Keratinocyte (primary cell): Measurements from ENCODE around the genes ZNF79 and TOR2A.

DNA sequence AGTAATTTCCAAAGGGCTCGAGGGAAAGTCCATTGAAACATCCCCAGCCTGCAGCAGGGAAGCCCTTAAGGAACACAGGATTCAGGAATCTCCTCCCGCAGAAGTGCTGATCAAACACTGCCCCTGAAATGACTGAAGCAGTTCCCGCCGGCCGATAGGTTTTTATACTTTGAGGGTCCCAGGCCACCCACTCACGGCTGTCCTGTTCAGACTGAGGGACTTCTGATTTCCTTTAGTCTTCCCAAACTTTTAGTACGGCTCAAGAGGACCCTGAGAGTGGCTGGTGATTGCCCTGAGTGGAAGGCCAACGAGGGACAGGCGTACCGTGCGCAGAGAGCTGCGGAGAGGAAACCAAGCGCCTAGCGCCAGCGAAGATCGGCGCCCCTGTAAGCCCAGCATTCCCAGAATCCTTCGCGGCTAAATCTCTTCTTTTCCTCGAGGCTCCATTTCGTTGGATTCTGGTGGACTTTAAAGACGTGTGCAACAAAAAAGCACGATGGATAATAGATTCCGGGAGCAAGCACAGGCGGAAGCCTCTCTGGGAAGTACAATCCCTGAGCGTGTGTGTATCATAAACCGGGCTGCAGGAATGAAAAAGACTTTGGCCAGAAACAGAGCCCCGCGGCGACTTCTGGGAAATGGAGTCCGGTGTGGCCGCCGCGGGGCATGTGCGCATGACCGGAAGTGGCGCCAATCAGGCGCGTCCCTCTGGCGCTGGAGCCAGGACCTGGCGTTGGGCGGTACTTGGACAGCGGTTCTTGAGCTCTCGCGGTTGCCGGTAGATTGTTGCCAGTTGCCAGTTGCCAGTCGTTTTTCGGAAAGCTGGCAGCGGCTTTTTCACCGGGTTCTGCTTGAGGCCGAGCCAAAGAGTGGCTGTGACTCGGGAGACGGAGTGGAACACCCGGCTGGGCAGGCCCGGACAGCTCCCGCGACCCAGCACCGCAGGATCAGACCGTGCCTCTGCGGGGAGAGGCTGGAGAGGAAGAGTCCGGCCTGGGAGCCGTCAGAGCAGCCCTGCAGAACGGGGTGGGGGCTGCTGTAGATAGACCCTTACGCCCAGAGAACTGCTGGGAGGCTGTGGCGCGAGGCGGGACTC lies at the start of gene ZNF79:
Gene ZNF79 (plus strand): TSS at position 693 of the 1,096 bp plus-strand sequence.
CAGE:
- cytosol, long polyA minus RNA = no peak
- cytosol, long polyA plus RNA = no peak
- long polyA plus RNA = start-site peak on the plus strand centred at position 741 of the sequence, 23 bp wide, 82 and 59 reads in 2 replicates
- nucleus, long polyA minus RNA = start-site peak on the plus strand centred at position 750 of the sequence, 114 bp wide, 60 reads
- nucleus, long polyA plus RNA = no peak

DNA sequence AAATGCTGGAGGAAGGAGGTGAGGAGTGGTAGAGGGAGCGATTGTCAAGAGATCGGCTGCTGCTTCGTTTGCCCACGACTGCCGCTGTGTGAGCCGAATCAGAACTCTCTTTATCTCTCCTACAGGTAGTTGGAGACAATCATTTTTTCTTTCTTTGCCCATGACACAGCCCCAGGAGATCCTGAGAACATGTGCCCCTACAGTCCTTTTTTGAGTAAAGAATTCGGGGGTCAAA lies 521 bp downstream of the ZNF79 start:
CAGE:
- cytosol, long polyA minus RNA = no peak
- cytosol, long polyA plus RNA = no peak
- long polyA plus RNA = no peak
- nucleus, long polyA minus RNA = no peak
- nucleus, long polyA plus RNA = no peak

DNA sequence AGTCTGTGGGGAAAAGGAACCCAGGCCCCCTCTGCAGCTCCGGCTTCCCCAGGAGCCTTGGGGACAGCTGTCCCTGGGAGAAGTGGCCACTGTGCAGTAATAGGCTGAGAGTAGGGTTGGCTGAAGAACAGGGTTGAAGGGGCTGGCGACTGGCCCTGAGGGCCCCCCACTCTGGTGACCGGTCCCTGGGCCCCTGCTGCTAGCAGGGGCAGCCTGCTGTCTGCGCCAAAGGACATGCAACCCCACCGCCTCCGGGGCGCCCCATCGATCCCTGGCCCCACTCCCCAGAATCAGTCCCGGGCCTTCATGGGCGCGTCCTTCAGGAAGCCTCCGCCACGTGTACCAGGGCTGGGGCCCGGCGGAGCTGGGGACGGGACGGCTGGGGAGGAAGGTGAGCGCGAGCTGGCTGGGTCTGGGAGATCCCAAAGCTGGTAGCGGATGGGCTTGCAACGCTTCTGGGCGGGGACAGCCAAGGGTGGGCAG lies 816 bp downstream of the NIBAN2 start:
CAGE:
- cytosol, long polyA minus RNA = no peak
- cytosol, long polyA plus RNA = no peak
- long polyA plus RNA = no peak
- nucleus, long polyA minus RNA = no peak
- nucleus, long polyA plus RNA = no peak

CAGE:
- cytosol, long polyA minus RNA = no peak
- cytosol, long polyA plus RNA = no peak
- long polyA plus RNA = no peak
- nucleus, long polyA minus RNA = no peak
- nucleus, long polyA plus RNA = no peak
These were observed 7.8 kb downstream of the TOR2A start for GRCh38 chr9:127727343-127727621.

DNA sequence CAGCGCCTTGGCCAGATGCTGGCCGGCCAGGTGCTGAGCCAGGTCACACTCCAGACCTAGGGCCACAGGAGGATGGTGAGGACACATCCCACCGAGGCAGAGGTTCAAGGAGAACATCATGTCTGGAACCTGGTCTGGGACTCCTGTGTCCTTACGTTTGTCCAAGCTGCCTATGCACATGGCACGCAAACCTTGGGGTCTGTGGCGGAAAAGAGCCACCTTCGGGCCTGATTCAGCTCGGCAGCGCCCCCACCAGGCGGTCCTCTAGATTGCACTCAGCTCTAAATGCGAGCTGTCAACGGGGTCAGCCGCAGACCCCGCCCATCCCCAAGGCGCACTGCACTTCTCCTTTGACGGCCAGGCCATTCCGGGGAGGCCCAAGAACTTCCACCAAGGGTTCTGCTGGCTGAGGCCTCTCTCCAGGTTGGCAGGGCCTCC lies 566 bp downstream of the TOR2A start:
CAGE:
- cytosol, long polyA minus RNA = no peak
- cytosol, long polyA plus RNA = no peak
- long polyA plus RNA = no peak
- nucleus, long polyA minus RNA = no peak
- nucleus, long polyA plus RNA = no peak

CAGE:
- cytosol, long polyA minus RNA = no peak
- cytosol, long polyA plus RNA = no peak
- long polyA plus RNA = start-site peak on the minus strand at chr9:127735292-127735338, 178 and 111 reads in 2 replicates
- nucleus, long polyA minus RNA = no peak
- nucleus, long polyA plus RNA = no peak
These were observed at the start of gene TOR2A for GRCh38 chr9:127734947-127735816. TSS of gene TOR2A (minus strand) at chr9:127735294.

DNA sequence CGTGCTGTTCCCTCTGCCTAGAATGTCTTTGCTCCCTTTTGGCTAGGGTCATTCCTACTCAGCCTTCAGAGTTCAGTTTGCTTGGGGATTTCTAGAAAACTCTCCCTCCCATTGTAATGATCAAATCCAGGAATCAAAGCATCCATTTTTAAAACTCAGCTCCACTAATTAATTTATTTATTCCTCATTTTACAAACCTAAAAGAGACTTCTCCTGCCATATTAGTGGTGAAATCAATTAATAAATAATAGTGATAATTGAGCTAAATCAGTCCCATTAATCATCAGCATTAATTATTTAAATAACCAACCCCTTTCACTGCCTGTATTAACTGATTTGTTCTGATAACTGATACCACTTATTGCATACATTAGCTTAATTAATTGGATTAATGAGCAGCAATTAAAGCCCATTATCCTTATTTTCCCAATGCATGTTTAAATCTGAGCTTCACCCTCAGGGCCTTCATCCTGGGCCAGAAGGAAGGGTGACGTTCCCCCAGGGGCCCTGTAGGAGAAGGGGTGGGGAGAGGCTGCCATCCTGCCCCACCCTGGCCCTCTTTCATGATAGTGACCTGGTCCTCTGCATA lies 12.7 kb downstream of the SH2D3C start:
CAGE:
- cytosol, long polyA minus RNA = no peak
- cytosol, long polyA plus RNA = no peak
- long polyA plus RNA = no peak
- nucleus, long polyA minus RNA = no peak
- nucleus, long polyA plus RNA = no peak

DNA sequence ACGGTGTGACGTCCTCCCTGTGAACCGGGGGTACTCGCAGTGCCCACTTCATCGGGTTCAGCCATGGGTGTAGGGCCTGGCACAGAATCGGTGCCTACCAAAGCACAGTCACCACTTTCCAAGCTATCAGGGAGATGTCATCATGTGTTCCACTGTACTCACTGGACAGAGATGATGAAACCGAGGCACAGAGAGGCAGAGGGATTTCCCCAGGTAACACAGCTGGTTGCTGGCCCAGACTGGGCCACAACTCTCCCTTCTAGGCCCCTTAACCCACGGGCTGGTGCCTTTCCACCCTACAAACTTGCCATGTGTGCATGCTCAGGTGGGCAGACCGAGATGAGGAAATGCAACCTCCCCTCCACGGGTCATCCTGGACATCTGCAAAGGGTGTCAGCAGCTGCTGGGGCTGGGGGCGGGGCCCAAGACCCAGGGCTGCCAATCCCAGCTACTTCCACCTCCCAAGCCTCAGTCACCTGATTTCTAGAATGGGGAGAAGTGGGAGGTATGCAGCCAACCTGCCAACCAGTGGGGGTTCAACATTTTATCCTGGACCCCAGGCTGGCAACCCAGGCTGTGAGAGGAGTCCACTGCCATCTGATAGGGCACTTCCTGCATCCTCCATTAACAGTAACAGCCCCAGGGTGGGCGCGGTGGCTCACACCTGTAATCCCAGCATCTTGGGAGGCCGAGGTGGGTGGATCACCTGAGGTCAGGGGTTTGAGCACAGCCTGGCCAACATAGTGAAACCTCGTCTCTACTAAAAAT lies 882 bp upstream of the SH2D3C start:
CAGE:
- cytosol, long polyA minus RNA = no peak
- cytosol, long polyA plus RNA = no peak
- long polyA plus RNA = no peak
- nucleus, long polyA minus RNA = no peak
- nucleus, long polyA plus RNA = no peak

CAGE:
- cytosol, long polyA minus RNA = no peak
- cytosol, long polyA plus RNA = no peak
- long polyA plus RNA = no peak
- nucleus, long polyA minus RNA = no peak
- nucleus, long polyA plus RNA = no peak
These were observed 7.4 kb downstream of the CDK9 start for GRCh38 chr9:127792866-127793923.

DNA sequence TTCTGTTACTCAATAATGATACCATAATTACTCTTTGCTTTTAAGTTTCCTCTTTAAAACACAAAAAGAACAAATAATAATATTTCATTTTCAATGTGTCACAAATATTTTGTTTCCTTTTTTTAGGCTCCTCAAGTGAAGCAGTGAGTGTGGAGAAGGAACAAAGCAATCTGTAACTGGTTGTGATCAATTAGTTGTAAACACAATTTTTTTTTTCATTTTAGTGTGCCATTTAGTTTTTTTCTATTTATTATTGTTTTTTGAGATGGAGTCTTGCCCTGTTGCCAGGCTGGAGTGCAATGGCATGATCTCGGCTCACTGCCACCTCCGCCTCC lies 20.7 kb downstream of the ENG start:
CAGE:
- cytosol, long polyA minus RNA = no peak
- cytosol, long polyA plus RNA = no peak
- long polyA plus RNA = no peak
- nucleus, long polyA minus RNA = no peak
- nucleus, long polyA plus RNA = no peak

DNA sequence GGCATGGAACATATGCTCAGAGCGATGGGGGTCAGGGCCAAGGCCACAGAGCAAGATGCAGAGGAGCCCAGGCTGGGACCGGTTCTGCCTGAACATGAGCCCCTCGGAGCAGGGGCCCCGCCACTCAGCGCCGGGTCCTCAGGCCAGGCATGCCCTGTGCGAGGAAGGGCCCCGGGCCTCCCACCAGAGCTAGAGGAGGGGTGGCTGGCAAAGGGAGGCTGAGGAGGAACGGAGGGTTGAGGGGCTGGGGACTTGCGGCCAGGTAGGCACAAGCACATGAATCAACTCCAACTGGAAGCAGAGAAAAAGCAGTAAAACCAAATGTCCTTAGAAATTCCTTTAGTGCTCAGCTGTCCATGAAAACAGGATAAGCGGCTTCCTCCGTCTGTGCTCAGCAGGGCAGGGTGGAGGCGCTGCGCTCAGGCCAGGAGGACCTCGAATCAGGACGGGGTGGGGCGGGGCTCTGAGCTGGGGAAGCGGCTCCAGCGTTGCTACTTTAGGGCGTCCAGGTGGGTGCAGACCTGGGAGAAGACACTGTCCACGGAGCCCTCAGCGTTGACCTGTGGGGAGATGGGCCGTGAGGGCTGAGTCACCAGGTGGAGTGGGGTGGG lies 9.9 kb downstream of the AK1 start:
CAGE:
- cytosol, long polyA minus RNA = no peak
- cytosol, long polyA plus RNA = no peak
- long polyA plus RNA = no peak
- nucleus, long polyA minus RNA = no peak
- nucleus, long polyA plus RNA = no peak

DNA sequence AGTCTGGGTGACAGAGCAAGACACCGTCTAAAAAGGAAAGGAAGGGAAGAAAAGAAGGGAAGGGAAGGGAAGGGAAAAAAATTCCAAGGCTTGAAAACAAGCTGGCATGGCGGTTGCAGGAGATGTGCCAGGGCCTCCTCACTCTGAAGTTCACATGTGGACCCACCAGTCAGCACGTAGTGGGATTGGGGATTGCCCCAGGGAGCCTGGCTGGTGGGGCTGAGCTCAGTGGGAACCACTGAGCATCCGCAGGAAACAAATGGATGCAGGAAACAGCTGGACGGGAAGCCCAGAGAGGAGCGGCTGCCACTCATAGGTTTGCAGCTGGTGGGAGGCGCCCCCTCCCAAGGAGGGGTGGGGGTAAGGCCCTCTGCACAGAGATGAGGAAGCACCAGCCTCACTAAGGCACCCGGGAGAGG lies 5.1 kb upstream of the AK1 start:
CAGE:
- cytosol, long polyA minus RNA = no peak
- cytosol, long polyA plus RNA = no peak
- long polyA plus RNA = no peak
- nucleus, long polyA minus RNA = no peak
- nucleus, long polyA plus RNA = no peak

CAGE:
- cytosol, long polyA minus RNA = no peak
- cytosol, long polyA plus RNA = no peak
- long polyA plus RNA = no peak
- nucleus, long polyA minus RNA = no peak
- nucleus, long polyA plus RNA = no peak
These were observed 1.3 kb downstream of the ST6GALNAC4 start for GRCh38 chr9:127915139-127916421.

GRCh38 chr9:127918895-127919995 lies 2.4 kb upstream of the ST6GALNAC4 start:
CAGE:
- cytosol, long polyA minus RNA = no peak
- cytosol, long polyA plus RNA = no peak
- long polyA plus RNA = no peak
- nucleus, long polyA minus RNA = no peak
- nucleus, long polyA plus RNA = no peak

DNA sequence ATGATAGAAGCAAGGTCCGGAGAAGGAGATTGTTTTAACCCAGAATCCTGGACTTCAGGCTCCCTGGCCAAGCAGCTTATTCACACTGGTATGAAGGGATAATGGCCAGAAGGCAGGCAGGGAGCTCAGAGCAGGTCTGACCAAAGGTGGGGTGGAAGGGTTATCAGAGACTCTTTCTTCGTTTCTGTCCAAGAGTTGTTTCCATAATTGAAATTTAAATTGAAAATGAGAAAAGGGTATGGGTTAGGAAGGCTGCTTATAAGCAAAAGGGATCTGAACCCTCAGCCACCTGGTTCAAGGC lies 17.9 kb downstream of the EEIG1 start:
CAGE:
- cytosol, long polyA minus RNA = no peak
- cytosol, long polyA plus RNA = no peak
- long polyA plus RNA = no peak
- nucleus, long polyA minus RNA = no peak
- nucleus, long polyA plus RNA = no peak

GRCh38 chr9:127975441-127976293 lies 5.1 kb downstream of the EEIG1 start:
CAGE:
- cytosol, long polyA minus RNA = no peak
- cytosol, long polyA plus RNA = no peak
- long polyA plus RNA = no peak
- nucleus, long polyA minus RNA = no peak
- nucleus, long polyA plus RNA = no peak

GRCh38 chr9:127987046-127987726 lies 6.4 kb upstream of the EEIG1 start:
CAGE:
- cytosol, long polyA minus RNA = no peak
- cytosol, long polyA plus RNA = no peak
- long polyA plus RNA = no peak
- nucleus, long polyA minus RNA = no peak
- nucleus, long polyA plus RNA = no peak

DNA sequence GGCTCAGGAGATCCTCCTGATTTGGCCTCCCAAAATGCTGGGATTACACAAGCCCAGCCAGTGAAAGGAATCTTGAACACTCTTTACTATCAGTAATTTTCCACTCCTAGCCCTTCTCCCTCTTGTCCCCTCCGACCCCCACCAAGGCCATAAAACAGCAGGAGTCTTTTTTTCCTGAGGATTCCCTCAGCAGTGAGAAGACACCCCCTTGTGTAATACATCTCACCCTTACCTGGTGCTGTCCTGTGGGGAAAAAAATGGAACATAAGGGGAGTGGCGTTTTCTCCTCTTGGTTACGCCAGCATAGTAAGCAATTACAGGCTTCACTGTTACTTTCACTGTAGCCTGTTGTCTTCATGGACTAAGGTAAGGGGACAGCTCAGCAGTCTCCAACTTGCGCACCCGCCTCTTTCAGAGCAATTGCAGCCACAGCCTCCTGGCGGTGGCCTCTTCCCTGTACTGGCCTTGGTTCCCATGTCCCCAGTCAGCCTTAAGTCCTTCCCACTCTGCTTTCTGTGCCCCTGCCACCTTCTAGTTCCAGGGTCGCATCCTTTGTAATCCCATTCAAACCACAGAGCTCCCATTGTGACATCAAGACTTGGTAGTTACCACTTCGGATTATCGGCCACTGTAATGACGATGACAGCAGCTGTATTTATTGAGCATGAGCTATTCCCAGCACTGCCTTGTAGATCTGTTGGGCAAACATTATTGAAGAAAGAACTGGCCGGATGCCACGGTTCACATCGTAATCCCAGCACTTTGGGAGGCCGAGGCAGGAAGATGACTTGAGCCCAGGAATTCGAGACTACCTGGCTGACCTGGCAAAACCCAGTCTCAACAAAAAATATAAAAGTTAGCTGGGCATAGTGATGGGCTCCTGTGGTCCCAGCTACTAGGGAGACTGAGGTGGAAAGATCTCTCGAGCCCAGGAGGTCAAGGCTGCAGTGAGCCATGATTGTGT lies 9.9 kb downstream of the NAIF1 start:
CAGE:
- cytosol, long polyA minus RNA = no peak
- cytosol, long polyA plus RNA = no peak
- long polyA plus RNA = no peak
- nucleus, long polyA minus RNA = no peak
- nucleus, long polyA plus RNA = no peak

DNA sequence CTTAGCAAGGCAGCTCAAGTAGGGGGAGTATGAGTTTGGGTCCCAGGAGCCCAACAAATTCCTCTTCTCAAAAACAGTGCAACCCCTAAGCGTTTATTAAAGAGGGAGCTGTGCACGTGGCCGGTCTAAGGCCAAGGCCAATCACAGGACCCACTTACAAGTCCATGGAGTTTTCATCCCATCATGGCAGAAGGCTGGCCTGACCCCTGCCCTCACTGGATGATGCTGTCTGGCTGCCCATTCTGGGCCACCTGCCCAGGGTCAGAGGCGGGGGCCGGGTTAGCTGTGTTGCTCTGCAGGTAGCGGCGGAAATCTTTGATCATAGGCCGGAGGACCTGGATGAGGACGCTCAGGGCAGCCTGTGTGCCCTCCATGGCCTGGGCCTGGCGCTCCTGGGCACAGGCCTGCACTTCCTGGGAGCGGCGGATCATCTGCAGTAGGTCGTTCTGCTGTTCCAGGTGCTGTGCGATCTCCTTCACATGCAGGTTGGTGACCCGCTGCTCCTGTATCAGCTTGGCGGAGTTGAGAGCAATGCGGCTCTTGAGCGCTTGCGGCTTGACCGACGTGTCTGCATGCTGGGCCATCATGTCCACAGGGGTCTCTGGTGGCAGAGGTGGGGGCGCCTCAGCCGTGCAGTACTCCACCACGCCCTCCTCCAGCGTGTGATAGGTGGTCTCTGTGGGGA lies 3.8 kb downstream of the NAIF1 start:
CAGE:
- cytosol, long polyA minus RNA = no peak
- cytosol, long polyA plus RNA = no peak
- long polyA plus RNA = no peak
- nucleus, long polyA minus RNA = no peak
- nucleus, long polyA plus RNA = no peak

DNA sequence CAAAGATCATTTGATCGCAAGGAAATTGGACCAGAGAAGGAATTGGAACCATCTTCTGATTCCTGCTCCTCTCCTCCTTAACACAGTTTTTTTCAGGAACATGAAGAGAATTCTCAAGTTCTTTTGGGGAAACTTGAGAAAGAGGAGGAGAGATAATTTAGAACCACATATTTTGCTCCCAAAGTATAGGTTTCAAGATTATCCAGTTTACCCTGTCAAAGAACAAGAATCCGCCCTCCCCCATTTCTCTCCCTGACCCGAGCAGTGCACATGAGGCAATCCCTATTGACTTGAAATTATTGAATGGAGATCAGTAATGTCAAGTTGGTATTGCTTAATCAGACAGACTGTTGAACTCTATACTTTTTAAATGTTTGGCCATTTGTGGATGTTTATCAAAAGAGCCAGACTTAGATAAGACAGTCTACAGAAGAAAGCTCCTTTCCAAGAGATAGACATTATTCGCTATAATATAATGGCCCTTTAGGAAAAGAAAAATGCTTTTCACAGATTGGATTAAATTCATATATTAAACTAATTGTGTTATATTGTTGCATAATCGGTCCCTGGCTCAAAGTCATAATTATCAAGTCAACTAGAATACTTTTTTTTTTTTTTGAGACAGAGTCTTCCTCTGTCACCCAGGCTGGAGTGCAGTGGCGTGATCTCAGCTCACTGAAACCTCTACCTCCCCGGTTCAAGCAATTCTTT lies 5.3 kb downstream of the SLC25A25 start:
CAGE:
- cytosol, long polyA minus RNA = no peak
- cytosol, long polyA plus RNA = no peak
- long polyA plus RNA = no peak
- nucleus, long polyA minus RNA = no peak
- nucleus, long polyA plus RNA = no peak